Diencephalon (tissue), 2 donors: ENCODE results near the gene MYL7.

DNA sequence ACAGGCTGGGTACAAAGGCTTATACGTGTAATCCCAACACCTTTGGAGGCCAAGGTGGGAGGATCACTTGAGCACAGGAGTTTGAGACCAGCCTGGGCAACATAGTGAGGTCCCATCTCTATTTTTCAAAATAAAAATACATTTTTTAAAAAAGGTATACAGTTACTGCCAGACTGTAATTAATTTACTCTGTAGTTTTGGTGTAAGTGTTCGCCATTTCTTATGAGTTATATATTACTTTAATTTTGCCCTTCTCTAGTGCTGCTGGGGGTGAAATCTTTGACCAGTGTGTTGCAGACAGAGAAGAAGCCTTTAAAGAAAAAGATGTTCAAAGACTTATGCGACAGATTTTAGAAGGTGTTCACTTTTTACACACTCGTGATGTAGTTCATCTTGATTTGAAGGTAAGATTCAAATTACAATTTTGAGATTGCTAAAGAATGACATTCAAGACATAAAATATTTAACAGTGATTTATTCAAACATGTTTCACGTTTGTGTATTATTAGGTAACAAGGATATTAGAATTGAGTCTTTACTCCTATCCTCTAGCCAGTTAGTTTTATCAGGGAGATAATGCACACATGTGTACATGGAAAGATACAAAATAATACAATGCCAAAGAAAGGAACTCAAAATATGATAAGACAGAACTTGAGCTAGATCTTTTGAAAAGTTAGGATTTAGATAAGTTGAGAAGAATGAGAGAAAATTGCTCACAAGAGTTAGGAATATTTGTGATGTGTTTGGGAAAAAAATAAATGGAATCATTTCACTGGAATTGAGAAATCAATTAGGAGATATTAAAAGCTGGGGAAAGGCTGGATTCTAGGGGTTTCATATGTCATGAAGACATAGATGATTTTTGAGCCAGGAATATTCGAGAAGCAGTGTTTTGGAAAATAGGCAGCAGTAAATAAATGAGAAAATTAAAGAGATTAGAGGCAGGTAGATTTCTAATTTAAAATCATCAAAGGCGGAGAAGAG, 25.4 kb downstream of the STK17A start:
- RAMPAGE, long total RNA, result no peak

DNA sequence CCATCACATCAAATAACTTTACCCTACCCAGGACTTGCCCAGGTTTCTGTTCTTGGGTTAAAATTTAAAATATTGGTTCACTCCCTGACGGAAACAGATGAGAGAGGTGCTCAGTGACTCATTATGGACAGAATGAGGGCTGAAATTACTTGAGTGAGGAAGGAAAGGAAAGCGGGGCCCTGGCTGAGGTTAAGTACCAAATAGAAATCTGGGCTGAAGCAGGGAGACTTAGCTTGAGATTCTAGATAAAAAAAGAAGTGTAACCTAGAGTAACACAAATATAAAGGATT, 59.6 kb downstream of the COA1 start:
- RAMPAGE, long total RNA, result no peak

GRCh38 chr7:43900924-43901395, 5.4 kb downstream of the URGCP start:
- RAMPAGE, long total RNA, result no peak

- RAMPAGE, long total RNA, result no peak
These were observed 444 bp downstream of the DBNL start for GRCh38 chr7:44044835-44045457.

GRCh38 chr7:44046287-44047142, 2.0 kb downstream of the DBNL start:
- RAMPAGE, long total RNA, result no peak

GRCh38 chr7:44050657-44051243, 6.2 kb downstream of the DBNL start:
- RAMPAGE, long total RNA, result no peak

DNA sequence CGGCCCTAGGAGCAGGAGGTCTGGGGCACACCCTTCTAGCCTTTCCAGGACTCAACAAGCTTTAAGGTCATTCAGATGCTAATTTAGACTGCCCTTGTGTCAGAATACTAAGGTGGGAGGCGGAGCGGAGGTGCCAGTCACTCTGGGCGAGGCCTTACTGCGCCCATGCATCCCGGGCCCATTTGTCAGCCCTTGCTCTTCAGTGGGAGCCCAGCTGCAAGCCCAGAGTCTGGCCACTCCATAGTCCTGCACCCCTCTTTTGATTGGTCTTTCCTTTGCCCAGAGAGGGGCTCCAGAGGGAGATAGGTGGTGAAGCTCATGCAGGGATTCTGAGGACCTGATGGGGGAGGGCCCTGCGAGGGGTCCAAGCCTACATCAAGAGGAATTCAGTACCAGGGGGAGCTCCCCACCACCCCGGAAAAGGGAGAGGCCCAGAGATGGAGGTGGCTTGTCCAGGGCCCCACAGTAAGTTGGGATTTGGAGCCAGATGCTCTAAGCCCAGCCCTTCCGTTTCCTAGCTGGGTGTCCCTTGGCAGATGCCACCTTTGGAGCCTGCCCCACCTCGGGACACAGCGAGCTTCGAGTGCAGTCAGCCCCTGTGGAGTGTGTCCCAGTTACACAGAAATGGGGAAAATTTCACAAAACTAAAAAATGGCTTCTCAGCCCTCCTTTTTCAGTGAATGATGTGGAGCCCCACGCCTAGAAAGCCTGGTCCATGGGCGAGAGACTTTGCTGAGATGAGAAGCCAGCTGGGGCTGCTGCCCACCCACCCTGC, 1.1 kb downstream of the PGAM2 start:
- RAMPAGE, long total RNA, result no peak

- RAMPAGE, long total RNA, result no peak
These were observed 2.3 kb upstream of the PGAM2 start for GRCh38 chr7:44067402-44068339.

DNA sequence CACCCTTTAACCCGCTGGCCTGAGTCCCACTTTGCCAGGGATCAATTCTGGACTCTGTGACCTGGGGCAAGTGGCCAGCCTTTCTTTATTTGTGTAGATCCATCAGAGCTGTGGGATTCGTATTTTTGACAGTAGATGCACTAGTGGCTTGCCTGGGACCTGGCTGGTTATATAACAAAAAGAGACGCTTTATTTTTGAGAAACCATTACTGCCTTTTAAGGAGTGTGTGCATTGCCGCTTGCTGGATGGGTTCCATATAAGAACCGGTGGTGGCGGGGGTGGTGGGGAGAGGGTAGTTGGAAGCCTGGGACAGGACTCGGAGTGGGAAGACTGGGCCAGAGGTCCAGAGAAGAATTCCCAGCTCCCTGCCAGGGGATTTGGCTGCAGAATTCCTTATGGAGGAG, 7.9 kb upstream of the POLM start:
- RAMPAGE, long total RNA, result no peak

DNA sequence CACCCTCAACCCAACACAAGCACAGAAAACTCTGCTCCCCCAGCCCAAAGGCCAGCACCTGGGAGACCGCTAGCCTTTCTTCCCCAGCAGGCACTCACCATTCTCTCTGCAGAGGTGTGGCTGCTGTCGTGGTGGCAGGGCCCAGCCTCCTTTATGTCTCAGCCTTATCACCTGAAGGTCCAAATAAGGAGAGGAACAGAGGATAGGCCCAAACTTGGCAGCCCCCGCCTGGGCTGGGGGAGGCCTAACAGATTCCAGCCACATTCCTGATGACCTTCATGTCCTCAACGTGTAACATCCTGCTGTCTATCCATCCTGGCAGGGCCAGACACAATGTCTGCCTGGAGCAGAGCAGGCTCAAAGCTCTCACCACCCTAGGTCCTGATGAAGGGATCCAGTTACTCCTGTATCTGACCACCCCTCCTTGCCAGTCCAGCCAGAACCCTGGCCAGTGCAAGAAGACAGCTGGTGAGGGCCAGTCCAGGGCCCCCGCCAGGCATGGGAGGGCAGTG, at the start of gene MYL7:
Gene MYL7 (minus strand): TSS at position 128 of the 512 bp plus-strand sequence.
- RAMPAGE, long total RNA, result no peak

- RAMPAGE, long total RNA, result no peak
These were observed 31.8 kb downstream of the CAMK2B start for GRCh38 chr7:44293591-44293908.

DNA sequence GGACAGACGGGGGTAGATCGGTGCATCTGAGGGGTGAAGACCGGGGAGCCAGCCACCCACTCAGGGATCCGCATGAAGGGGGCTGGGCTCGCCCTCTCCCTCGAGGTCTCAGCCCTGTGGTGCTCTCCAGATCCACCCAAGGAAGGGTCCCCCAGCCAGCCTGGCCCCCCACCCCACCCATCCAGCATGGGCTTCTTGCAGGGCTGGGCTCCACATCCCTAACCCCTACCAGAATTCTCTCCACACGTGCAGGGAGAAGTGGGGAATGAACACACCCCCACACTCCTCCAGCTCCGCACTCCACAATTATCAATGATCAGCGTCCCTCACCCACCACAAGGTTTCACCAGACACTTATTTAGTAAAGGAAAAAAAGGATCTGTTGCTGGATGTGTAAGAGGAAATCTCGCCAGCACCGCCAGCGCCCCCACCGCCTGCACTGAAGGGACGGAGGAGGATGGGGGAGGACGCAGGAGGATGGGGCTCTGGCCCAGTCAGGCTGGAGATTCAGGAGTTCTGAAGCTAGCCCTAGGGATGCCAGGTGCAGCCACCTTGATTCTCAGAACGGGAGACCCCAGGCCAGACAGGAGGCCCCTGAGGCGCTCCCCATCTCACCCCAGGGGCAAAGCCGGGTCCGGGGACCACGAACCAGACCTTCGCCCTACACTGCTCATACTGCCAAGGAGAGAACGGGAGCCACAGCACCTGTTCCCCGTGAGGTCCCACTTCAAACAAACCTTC, 1.4 kb downstream of the CAMK2B start:
- RAMPAGE, long total RNA, result no peak

DNA sequence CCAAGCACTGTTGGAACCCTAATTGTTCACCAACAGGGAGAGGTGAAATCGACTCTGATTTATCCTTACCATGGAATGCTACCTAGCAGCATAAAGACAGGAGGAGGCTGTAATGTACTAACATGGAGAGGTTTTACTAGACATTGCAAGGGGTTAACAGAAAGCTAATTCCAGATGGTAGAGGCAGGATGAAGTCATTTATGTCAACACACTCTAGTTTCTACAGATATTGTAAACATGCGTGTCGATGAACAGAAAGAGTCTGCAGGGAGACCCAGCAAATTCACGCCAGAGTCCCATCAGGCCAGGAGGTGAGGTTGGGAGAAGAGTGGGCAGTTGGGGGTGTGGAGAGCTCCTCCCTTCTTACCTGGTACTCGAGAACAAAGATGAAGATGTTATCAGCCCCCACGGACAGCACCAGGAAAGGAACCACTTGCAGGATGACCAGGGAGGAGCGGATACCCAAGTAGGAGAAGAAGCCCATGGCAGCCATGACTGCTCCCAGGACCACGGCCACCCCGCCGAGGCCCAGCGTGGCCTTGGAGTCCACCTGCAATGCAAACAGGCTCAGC, 7.0 kb downstream of the NPC1L1 start:
- RAMPAGE, long total RNA, result no peak

GRCh38 chr7:44623913-44624177, 17.4 kb downstream of the OGDH start:
- RAMPAGE, long total RNA, result no peak

GRCh38 chr7:44637925-44639036, 31.9 kb downstream of the OGDH start:
- RAMPAGE, long total RNA, result no peak

DNA sequence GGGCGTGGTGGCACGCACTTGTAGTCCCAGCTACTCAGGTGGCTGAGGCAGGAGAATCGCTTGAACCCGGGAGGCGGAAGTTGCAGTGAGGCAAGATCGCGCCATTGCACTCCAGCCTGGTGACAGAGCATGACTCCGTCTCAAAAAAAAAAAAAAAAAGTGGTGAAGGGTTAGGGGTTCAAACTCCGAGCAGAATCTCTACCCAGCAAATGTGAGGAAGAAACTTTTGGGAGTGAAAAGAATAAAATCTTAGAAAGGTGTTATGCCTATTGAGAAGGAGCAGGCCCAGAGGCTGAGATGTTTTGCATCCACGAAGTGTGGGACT, 53.1 kb upstream of the ZMIZ2 start:
- RAMPAGE, long total RNA, result no peak

GRCh38 chr7:44735356-44735774, 13.3 kb upstream of the ZMIZ2 start:
- RAMPAGE, long total RNA, result no peak

DNA sequence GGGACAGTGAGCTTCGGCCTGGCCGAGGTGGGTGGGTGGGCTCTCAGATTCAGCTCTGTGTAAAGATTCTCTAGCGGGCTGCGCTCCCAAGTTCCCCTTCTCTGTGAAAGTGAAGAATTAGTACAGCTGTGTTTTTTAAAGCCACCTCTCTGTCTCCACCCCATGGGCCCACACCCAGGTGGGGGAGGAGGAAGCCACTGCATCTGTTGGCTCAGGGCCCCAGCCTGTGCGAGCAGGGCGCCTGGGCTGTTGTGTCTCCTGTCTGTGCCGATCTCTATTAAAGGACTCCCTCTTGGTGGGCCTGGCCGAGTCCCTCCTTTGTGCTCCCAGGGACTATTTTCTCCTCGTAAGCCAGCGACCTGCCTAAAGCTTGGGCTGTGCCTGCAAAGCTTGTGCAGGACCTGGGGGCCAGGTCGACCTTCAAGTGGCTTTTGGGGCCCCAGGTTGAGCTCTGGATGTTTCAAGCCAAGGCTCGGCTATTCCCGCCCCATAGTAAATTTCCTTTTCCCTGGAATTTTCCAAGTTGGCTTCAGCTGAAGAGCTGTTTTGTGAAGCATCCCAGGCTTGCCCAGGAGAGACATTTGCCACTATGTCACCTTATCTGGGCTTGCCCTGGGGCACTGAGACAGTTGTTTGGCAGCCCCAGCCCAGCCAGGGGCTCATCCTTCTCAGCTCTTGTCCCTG, 19.9 kb downstream of the ZMIZ2 start:
- RAMPAGE, long total RNA, result no peak

- RAMPAGE, long total RNA, result no peak
These were observed 593 bp downstream of the PPIA start for GRCh38 chr7:44796812-44797735.

DNA sequence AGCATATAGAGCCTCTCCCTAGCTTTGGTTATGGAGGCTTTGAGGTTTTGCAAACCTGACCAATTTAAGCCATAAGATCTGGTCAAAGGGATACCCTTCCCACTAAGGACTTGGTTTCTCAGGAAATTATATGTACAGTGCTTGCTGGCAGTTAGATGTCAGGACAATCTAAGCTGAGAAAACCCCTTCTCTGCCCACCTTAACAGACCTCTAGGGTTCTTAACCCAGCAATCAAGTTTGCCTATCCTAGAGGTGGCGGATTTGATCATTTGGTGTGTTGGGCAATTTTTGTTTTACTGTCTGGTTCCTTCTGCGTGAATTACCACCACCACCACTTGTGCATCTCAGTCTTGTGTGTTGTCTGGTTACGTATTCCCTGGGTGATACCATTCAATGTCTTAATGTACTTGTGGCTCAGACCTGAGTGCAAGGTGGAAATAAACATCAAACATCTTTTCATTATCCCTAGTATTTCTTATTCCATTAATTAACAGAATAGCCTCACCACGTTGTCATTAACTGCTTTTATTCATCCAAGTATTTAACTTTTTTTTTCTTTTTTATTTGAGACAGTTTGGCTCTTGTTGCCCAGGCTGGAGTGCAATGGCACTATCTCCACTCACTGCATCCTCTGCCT, 6.3 kb downstream of the PPIA start:
- RAMPAGE, long total RNA, result no peak